Esophagus muscularis mucosa (tissue), 4 donors: ENCODE measurements around a stretch of chr2.

DNA sequence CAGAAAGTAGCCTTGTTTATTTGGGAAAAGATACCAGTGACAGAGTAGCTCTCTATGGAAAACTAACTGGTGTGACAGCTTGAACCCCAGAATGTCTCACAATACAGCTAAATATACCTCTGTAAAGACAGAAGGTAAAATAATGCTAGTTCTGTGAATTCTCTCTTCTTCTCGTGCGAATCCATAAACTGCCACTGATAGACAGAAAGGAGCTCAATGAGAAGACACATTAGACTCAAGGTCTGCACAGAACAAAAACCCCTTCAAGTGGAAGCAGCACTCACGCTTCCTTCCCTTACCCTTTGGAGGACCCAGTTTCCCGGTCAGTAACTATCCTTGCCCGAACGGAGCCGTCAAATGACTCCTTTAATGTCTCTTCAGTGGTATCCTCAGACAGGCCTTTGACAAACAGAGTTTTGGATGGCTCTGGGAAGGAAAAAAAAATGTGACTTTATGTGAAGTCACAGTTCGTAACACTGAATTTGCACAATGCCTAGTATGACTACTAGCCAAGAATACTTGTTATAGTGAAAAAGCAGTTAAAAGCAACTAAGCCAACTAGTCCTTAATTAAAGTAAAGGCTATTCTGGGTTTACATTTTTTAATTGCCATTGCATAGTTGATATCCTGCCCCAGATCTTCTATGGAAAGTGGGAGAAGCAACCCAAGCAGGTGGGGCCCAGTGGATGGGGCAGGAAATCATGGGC is 8.4 kb downstream of the NCL start:
- PRO-cap: no peak
- RAMPAGE, long total RNA, 4 experiments: no peak in any of the 4 experiments

DNA sequence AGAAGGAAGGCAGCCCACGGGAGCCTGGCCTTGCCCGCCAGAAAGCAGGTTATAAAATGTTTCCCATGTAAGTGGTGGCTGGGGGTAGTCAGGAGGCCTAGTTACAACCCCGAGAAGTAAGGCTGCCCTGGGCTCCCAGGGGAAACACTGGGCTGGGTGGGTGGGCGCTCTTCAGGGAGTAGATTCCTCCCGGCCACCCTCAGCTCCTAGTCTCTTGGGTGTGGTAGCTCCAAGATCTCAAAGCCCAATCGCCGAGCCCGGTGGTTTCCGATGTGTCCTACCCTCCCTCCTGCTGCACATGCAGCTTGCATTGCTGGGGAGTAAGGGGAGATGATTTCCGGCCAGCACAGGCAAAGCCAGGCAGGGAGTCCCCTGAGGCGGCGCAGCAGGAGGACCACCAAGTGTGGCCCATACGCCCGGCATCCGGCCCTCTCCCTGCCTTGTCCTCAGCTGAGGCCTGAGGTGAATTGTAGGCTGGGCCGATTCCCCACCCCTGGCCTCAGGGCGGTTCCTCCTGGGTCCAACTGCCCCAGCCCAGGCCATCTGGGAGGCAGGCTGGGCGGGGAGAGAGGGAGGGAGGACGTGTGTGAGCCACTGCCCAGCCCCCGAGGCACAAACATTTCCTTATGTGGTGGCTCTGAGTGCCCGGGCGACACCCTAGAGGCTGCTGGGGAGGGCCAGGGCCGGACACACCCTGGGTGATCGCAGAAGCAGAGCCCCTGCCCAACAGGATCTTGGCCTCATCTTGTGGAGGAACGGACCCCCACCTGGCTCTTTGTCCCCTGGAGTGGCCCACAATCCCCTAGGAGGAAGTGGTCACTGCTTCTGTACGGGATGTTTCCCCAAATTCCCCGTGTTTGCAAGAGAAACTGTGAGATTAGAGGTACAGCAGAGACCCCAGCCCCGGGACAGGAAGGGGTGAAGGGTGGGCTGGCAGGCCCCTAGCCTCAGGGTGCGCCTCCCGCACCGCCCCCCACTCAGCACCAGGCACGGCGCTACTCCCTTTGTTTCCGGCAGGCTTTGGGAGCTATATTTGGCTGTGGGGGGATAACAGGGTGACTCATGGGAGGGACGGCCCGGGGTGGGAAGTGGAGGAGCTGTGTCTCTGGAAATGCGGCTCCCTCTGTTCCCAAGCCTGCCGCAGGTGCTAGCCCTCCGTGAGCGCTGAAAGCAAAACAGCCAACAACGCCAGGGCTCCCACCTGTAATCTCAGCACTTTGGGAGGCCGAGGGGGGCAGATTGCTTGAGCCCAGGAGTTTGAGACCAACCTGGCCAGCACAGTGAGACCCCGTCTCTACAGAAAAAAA is 41.9 kb upstream of the PTMA start:
- PRO-cap: bidirectional peak, plus-strand start at position 660 of the sequence, minus-strand start at position 442 of the sequence; bidirectional peak, plus-strand start at position 1,074 of the sequence, minus-strand start at position 1,006 of the sequence
- RAMPAGE, long total RNA, 4 experiments: start-site peak on the minus strand in 1 of 4 experiments, centred at position 444 of the sequence, 11 reads per replicate

GRCh38 chr2:231673335-231673893 is 34.9 kb upstream of the PTMA start:
- PRO-cap: bidirectional peak, plus-strand start at chr2:231673675, minus-strand start at chr2:231673496
- RAMPAGE, long total RNA, 4 experiments: no peak in any of the 4 experiments

DNA sequence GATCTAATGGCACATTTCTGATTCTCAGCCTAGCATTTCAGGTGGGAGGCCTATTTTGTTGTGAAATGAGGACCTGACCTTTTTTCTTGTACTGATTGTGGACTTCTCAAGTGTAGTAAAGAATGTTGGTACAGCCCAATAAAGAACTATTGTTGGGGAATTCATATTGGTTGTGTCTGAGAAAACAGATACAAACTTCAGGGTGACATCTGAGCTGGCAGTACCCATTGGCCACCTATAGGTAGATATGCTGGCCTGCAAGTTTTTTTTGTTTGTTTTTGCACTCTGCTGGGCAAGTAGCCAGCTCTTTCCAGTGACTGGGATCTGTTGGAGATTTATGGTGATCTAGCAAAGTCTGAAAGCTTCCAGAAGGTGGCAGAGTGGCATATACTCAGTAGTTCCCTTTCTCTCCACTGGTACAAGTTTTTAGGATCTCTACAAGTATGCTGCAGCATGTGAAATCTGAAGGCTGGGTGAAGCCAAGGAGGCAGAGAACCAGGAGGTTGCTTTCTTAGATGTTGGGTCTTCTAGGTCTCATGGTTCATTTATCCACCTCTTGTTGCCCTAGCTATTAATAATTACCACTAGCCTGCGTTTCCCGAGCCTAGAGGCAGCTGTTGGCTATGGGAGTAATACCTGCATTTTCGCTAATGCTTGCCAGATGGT is 9.3 kb downstream of the COPS7B start:
- PRO-cap: no peak
- RAMPAGE, long total RNA, 4 experiments: no peak in any of the 4 experiments

DNA sequence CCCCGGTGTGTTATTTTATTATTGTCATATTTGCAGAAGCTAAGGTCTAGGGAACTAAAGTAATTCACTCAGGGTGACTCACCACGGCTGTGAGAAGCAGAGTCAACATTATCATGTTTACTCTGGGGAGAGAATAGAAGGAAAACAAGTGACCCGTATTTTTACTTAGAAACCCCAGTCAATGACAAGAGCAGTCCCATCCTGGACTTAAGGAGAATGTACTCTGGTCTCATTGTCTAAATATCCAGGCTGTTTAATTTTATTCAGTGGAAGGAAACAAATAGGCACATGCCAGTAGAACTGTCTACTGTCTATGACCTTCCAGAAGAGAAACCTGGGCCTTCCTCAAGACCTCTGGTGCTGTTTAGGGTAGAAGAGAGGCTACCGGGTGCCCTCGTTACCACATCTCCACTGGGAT is 77.4 kb upstream of the ALPP start:
- PRO-cap: no peak
- RAMPAGE, long total RNA, 4 experiments: no peak in any of the 4 experiments

GRCh38 chr2:232549999-232550240 is 437 bp downstream of the TIGD1 start:
- PRO-cap: no peak
- RAMPAGE, long total RNA, 4 experiments: no peak in any of the 4 experiments

- PRO-cap: unidirectional peak, plus-strand start at chr2:232697560; bidirectional peak, plus-strand start at chr2:232697806, minus-strand start at chr2:232697797; unidirectional peak, minus-strand start at chr2:232697918
- RAMPAGE, long total RNA, 4 experiments: no peak in any of the 4 experiments
These were observed 462 bp downstream of the GIGYF2 start for GRCh38 chr2:232697500-232698085.

- PRO-cap: no peak
- RAMPAGE, long total RNA, 4 experiments: no peak in any of the 4 experiments
These were observed 16.1 kb downstream of the KCNJ13 start for GRCh38 chr2:232760256-232760610.

DNA sequence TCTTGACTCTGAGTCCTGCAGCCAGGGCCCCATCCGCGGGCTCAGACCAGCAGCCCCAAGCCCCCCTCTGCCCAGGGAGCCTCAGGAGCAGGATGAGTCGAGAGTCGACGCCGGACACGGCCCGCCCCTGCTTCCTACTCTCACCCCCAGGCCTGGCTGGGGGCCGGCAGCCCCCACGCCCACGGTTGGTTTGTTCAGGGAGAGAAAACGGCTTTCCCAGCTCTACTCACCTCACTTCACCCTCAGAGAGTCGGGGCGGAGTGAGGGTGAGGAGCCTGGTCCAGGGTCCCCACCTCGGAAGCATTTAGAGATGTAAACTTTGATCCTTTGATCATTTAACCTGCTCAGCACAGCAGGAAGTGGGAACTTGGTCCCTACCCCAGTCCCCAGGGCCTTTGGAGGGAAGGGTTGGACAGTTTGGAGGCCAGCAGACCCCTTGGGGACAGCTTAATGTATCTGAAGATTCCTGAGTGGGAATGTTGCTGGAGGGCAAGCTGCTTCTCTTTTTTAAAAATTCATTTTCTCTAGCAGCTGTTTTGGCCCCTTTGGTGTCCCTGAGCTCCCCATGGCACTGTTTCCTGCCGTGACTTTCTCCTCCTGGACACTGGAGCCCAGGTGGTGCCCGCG is 7.1 kb downstream of the SNORC start:
- PRO-cap: no peak
- RAMPAGE, long total RNA, 4 experiments: no peak in any of the 4 experiments

DNA sequence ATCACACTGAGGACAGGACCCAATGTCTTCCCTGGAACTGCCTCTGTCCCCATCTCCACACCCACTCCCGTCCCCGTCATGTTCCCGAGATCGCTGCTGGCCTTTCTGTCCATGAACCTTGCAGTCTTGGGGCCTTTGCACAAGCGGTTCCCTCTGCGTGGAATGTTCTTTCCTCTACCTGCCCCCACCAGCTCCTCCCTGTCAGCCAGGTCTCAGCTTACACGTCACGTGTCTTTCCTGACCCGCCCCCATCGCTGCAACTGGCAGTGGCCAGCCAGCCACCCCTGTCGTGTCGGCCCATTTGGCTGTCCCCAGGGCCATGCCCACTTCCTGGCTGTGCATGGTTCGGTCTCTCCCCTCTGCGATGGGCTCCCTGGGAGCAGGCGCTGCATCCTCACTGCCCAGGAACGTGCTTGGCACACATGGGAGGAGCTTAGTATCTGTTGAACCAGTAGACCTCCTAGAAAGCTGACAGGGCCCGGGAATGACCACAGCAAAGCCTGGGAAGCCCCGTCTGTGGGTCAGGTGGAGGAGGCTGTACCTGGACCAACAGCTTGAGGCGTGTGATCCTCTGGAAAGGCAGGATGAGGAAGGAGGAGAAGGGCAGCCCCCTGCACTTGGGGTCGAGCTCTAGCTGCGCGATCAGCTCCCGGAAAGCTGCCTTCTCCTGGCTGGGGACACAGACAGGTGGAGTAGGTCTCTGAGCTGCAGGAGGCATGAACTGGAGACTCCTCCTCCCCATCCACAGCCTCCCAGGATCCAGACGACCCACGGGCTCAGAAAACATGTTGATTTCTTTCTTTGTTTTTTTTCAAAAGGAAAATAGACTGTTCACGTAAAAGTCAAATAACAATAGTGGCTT is 21.0 kb downstream of the SNORC start:
- PRO-cap: no peak
- RAMPAGE, long total RNA, 4 experiments: no peak in any of the 4 experiments

DNA sequence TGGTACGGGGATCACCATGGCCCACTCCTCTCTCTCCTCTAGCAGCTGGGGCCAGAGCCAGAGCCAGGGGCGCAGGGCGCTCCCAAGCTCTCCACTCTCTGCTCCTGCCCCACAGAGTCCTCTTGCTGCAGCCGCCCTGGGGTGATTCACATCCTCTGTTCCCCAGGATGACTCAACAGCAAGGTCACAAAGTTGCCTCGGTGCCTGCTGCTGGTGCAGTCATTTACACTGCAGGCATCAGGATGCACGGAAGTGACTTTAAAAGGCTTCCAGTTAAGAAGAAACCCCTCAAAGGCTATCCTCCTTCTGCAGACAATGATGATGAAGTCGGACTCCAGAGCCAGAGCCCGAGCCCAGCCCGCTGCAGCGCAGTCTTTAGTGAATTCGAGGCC is 31.9 kb downstream of the SNORC start:
- PRO-cap: no peak
- RAMPAGE, long total RNA, 4 experiments: no peak in any of the 4 experiments

DNA sequence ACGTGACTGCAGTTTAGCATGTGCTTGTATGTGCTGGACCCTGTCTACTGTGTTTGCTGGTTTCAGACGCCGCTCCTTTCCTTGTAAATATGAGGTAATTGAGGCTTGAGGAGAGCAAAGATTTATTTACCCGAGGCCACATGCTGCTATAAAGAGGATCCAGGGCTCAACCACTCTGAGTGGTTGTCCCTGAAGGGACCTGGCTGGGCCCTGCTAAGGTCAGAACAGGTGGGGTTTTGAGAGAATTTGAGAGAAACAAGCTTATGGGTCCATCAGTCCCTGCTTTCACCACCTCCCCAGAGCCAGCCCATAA is 57.1 kb downstream of the NGEF start:
- PRO-cap: no peak
- RAMPAGE, long total RNA, 4 experiments: no peak in any of the 4 experiments

DNA sequence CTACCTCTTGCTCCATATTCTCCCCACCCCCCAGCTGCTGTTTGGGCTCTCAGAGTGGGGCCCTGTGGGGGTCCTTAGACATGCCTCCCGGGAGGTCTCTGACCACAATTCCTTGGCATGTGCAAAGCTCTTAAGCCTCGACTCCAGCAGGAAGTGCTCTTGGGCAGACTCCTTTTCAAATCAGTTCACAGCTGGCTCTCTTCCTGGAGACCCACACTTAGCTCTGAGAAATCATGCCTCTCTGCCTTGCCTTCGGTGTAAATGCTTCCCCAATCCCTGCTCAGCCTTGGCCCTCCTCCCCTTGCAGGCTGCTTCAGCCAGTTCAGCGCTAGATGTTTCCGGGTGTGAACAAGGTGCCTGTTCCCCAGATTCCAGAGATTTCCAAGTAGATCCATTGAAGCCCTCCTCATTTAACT is 46.9 kb downstream of the NGEF start:
- PRO-cap: no peak
- RAMPAGE, long total RNA, 4 experiments: no peak in any of the 4 experiments

- PRO-cap: no peak
- RAMPAGE, long total RNA, 4 experiments: no peak in any of the 4 experiments
These were observed 1.8 kb downstream of the INPP5D start for GRCh38 chr2:233061857-233062436.

GRCh38 chr2:233099869-233100572 is 39.9 kb downstream of the INPP5D start:
- PRO-cap: no peak
- RAMPAGE, long total RNA, 4 experiments: no peak in any of the 4 experiments

DNA sequence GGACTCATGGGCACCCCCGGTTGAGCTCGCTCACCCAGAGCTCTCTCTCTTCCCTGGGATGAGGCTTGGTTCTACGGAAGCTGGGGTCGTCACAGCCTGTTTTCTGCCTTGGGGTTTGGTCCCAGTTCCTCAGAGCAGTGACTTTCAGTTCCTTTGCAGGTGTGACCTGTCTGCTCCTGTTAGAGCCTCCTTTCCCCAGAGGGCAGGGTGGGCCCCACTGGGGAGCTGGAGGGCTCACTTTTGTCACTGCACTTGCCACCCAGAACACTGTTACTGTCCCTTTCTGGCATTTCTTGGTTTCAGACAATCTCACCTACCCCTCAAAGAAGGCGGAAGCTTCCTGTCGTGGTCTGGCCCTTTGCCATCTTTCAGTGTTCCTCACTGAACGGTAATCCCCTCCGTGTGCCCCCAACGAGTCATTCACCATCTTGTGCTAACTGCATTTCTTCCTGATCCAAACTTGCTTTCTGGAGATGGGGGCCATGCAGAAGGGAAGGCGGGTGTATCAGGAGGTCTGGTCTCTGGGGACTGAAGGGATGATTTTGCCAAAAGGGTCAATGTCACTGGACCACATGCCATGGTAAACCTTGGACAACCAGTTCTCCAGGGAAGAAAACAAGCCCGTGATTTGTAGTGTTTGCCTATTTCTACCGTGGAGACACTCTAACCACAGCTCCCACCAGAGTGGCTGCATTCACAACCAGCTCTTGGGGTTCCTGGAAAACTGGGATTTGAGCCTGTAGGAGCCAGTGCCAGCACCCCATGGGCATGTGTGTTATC is 40.6 kb downstream of the INPP5D start:
- PRO-cap: no peak
- RAMPAGE, long total RNA, 4 experiments: no peak in any of the 4 experiments

- PRO-cap: no peak
- RAMPAGE, long total RNA, 4 experiments: no peak in any of the 4 experiments
These were observed 61.8 kb downstream of the INPP5D start for GRCh38 chr2:233121895-233122422.

DNA sequence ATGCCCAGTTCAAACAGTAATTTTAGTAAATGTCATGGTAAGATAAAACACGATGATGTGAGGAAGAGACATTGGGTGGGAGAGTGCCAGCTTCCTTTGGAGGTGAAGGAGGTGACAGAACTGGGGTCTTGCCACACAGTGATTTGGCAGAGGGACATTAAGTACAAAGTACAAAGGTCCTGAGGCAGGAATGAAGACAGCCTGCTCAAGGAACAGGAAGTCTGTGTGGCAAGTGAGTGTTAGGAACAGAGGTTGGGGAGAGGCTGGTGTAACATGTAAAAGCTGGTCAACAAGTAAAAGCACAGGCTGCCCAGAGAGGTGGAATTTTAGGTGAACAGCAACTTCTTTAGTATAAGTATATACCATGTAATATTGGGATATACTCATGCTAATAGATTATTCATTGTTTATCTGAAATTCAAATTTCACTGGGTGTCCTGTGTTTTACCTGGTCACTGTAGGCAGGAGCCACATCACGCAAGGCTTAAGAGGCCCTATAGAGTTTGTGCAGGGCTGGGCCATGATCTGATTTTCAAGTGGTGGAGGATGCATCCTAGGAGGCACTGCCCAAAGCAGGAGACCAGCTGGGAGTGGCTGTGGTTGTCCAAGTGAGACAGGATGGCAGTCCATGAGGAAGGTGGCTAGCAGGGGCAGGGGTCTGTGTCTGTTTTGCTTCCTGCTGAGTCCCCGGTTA is 73.2 kb downstream of the INPP5D start:
- PRO-cap: no peak
- RAMPAGE, long total RNA, 4 experiments: no peak in any of the 4 experiments

- PRO-cap: no peak
- RAMPAGE, long total RNA, 4 experiments: no peak in any of the 4 experiments
These were observed 89.9 kb upstream of the ATG16L1 start for GRCh38 chr2:233161521-233161993.

GRCh38 chr2:233168860-233169475 is 82.5 kb upstream of the ATG16L1 start:
- PRO-cap: no peak
- RAMPAGE, long total RNA, 4 experiments: no peak in any of the 4 experiments